ENCODE data around the genes SLC16A5 and GGA3.

DNA sequence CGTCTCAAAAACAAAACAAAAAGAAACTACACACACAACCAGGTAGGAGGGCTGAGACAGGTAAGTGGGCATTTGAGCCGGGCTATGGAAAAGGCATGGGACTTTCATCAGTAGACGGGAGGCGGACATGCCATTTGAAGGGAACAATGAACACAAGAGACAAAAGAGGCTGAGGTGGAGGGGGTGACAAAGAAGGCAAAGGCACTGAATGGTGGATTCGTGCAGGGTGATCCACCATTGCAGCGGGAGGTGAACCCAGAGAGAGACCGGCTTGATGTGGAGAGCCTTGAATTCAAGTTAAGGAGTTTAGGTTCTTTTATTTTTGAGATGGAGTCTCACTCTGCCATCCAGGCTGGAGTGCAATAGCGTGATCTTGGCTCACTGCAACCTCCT is 9.4 kb downstream of the MRPL58 start:
- RRBS, result no CpG with 5 or more reads among the region's 8 CpGs

GRCh38 chr17:75033544-75034229 is 13.1 kb downstream of the ATP5PD start:
- RRBS, result 2% methylated on average over 8 of the region's 35 CpGs

GRCh38 chr17:75034418-75035322 is 12.1 kb downstream of the ATP5PD start:
- RRBS, result 2% methylated on average over 13 of the region's 65 CpGs

- RRBS, result no CpG with 5 or more reads among the region's 10 CpGs
These were observed 3.5 kb upstream of the SLC16A5 start for GRCh38 chr17:75084216-75084634.

GRCh38 chr17:75087239-75088045 is at the start of gene SLC16A5:
Gene SLC16A5, plus strand, starts transcription at chr17:75087954.
- RRBS, result 4% methylated on average over 23 of the region's 53 CpGs

DNA sequence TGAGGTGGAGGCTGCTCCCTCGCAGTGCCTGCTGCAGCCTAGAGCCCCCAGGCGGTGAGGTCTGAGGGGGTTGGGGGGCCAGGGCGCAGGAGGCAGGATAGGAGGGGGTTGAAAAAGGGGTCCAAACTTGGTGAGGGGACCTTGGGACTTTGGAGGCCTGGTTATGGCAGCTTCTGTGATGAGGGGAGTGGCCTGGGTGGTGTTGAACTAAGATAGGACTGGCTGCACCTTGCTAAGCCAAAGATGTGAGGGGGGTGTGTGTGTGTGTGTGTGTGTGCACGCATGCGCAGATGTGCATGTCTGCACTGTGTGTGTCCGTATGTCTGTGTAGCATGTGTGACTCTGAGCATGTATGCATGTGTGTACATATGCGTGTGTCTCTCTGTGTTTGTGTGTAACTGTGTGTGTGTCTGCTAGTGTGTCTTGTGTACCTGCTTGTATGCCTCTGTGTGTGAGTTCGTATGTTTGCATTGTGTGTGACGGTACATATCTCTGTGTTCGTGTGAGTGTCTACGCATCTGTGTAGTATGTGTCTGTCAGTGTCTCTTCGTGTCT is 4.1 kb downstream of the SLC16A5 start:
- RRBS, result no CpG with 5 or more reads among the region's 12 CpGs

- RRBS, result no CpG with 5 or more reads among the region's 25 CpGs
These were observed 1.4 kb downstream of the NT5C start for GRCh38 chr17:75130026-75130631.

DNA sequence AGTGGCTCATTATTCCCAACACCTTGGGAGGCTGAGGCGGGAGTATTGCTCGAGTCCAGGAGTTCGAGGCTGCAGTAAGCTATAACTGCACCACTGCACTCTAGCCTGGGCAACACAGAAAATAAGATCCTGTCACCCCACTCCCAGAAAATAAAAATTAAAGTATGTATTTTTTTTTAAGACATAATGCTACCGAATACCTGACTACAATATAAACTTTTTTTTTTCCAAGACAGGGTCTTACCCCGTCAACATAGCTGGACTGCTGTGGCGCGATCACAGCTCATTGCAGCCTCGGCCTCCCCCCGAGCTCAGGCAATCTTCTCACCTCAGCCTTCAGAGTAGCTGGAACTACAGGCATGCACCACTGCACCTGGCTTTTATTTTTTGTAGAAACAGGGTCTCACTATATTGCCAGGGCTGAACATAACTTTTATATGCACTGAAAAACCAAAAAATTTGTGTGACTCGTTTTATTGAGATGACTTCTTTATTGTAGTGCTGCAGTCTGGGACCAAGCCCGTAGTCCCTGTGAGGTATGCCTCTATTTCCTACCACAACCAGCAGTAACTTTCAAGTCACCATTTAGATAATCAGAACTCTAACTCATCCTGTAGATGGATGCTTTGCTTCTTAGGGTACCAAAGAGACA is 9.3 kb upstream of the JPT1 start:
- RRBS, result no CpG with 5 or more reads among the region's 11 CpGs

DNA sequence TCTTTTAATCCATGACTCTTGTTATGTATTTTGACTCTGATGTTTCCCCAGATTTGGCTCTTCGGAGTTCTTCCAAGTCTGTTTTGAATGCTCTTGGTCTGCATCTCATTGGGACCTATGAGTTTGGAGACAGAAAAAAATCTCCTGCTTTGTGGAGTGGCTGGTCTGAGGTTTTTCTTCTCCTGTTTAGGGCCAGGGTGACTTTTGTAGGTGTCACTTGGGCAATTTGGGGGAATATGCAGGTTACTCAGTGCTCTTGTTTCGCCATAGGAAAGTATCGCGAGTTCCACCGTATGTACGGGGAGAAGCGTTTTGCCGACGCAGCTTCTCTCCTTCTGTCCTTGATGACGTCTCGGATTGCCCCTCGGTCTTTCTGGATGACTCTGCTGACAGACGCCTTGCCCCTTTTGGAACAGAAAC is 27.0 kb downstream of the GGA3 start:
- RRBS, result no CpG with 5 or more reads among the region's 13 CpGs

DNA sequence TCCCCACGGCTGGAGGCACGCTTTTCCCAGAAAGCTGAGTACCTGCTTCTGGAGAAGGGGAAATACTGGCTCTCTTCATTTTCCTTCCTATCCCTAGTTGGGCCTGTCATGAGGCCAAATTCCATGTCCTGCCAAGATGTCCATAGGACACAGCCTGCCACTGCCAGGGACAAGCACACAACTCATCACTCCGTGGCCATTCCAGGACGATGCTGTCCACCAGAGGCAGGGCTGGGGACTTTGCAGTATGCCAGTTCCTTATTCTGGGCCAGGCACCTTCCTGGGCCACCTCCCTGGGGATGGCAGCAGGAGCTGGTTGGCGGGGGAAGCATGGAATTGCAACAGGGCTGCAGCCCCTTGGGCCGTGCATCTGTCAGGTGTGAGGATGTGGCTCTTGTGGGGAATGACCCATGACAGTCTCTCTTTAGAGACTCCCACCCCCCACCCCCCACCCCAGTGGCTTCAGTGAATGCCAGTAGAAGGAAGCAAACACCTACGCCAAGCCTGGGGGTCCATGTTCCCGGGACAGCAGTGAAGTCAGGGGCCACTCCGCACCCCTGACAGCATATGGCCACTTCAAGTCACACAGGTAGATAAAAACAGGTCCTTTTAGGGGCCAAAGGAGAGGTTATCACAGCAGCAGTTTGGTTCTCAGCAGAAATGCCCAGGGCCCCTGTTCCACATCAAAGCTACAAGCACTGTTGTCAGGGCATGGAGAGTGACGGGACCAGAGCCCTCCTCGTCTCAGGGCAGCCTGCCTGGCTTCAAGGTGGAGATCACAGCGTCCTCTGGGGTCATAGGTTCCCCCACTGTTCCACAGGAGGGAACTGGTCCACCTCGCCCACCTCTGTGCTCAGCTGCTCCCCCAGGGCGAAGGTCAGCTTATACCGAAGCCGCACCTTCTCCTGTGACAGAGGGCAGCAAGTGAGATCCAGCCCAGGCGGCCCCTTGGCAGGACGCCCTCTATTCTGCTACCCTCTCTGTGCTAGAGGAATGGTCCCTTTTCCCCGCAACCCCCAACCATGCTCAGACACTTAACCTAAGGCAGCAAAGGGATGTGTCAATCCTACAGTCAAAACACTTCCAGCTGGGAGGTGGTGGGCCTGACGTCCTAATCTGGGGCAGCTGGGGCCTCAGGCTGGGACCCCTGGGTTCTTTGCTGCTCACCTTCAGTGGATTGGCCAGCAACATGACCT is 23.5 kb downstream of the GGA3 start:
- RRBS, result no CpG with 5 or more reads among the region's 20 CpGs

DNA sequence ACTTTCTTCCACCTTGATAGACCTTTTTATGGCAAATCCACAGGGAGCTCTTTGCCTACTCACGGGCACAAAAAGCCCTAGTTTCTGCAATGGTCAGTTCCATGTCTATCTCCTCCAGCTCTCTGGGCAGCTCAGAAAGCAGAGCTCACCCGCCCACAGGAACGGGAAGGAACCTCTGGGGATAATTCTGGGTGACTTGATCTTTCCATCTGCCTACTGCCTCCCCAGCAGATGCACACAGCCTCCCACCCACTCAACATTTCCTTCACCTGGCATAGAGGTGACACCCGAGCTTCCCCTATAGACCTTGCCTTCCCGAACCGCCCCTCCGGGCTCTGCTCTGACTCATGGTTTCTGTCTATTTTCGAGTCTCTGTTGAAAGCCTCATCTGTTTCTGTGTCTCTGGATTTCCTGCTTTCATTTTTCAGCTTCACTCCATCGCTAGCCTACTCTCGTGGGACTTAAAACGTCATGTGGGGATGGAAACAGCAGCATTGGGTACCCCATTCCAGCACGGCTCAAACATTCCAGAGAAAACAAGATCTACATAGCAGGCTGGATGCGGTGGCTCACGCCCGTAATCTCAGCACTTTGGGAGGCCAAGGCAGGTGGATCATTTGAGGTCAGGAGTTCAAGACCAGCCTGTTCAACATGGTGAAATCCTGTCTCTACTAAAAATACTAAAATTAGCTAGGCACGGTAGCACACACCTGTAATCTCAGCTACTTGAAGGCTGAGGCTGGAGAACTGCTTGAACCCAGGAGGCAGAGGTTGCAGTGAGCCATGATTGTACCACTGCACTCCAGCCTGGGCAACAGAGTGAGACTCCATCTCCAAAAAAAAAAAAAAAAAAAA is 11.3 kb downstream of the GGA3 start:
- RRBS, result no CpG with 5 or more reads among the region's 16 CpGs

DNA sequence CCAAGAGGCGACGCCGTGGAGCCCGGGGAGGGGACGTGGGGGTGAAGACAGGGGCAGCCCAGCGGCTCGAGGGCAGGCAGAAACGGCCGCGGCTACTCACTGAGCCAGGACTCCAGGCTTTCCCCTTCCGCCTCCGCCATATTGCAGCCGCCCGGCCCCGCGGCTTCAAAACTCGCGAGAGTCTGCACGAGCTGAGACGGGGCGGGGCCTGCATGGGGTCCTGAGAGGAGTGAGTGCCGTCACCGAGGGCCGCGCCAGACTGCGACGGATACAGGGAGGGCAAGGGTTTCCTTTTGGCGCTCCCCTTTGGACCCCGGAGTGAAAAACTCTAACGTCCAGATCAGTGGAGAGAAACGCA is at the start of gene GGA3:
GGA3 (minus strand) TSS at position 159 of the 358 bp plus-strand sequence.
- RRBS, result 2% methylated on average over 4 of the region's 31 CpGs

DNA sequence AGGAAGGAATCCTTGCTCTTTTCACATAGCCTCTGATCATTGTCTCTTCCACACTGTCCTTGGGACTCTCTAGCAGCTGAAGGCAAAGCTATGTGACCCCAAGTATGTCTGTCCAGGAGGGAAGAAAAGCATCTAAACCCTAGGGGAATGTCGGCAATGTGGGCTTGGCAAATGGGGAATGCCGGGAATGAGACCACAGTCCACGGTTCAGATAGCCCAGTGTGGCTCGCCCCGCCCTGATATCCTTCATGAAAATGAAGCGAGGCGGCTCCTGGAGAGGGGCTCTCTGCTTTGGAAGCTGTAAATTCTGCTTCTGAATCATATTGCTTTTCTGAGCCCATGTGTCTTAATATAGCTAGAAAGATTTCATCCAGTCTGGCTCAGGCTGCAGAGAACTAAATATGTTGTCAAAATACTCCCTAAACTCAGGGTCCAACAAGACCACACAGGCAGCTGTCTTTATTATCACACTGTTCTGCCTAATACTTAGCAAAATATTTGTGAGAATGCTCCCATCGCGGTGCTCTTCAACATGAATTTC is 25.0 kb upstream of the GRB2 start:
- RRBS, result no CpG with 5 or more reads among the region's 9 CpGs

- RRBS, result no CpG with 5 or more reads among the region's 7 CpGs
These were observed 19.4 kb downstream of the TMEM94 start for GRCh38 chr17:75475749-75476235.

- RRBS, result no CpG with 5 or more reads among the region's 12 CpGs
These were observed 20.0 kb downstream of the TMEM94 start for GRCh38 chr17:75476236-75477036.

DNA sequence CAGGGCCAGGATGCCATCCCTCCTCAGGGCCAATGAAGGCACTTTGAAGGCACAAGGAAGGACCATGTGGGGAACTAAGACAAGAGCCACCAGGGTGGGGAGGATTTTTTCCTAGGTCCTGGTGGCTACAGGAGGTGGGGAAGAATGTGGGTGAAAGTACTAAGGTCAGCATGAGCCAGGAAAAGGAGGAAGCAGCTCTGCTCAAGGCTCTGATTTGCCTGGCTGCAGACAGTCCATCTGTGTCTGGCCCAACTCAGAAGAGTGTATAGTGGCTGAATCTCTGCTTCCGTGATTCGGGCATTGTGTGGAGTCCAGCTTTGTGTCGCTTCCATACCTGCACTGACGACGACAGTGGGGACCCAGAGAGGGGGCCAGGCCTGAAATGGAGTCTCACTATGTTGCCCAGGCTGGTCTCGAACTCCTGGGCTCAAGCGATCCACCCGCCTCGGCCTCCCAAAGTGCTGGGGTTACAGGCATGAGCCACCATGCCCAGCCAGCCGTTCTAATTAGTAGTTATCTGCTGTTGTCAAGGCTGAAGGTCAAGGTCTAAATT is 20.7 kb downstream of the TMEM94 start:
- RRBS, result no CpG with 5 or more reads among the region's 10 CpGs

- RRBS, result 2% methylated on average over 38 of the region's 53 CpGs
These were observed 477 bp downstream of the TSEN54 start for GRCh38 chr17:75516699-75517310.

- RRBS, result 2% methylated on average over 47 of the region's 93 CpGs
These were observed 440 bp upstream of the LLGL2 start for GRCh38 chr17:75524867-75525646.

GRCh38 chr17:75556981-75557484 is 30.6 kb upstream of the MYO15B start:
- RRBS, result 26% methylated on average over 2 of the region's 7 CpGs

- RRBS, result 65% methylated on average over 4 of the region's 24 CpGs
These were observed 16.9 kb upstream of the SMIM5 start for GRCh38 chr17:75616213-75616922.